Gastroesophageal sphincter (tissue), 4 donors: ENCODE measurements around a stretch of chr13.

DNA sequence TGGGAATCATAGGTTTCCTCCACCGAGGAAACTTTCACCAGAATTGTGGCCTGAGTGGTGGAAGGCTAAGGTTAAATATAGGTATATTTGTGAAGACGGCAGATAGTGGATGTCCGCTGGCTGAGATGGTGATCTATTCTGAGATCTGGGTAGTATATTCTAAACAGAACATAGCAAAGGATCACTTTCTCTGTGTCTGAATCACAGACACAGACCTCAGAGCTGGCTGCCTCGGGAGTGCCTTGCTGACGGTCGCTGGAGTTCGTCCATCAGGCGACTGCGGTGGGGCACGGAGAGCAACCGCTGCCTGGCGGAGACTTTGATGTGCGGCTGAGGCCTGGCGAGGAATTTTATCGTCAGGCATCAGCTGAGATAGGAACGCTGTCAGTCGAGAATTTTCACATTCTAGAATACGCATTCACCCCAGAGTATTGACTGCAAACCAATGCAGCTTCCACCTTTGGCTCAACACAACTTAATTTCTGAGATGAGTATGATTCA is 42.6 kb downstream of the TMCO3 start:
- PRO-cap: no peak
- RAMPAGE, long total RNA, 4 experiments: no peak in any of the 4 experiments

DNA sequence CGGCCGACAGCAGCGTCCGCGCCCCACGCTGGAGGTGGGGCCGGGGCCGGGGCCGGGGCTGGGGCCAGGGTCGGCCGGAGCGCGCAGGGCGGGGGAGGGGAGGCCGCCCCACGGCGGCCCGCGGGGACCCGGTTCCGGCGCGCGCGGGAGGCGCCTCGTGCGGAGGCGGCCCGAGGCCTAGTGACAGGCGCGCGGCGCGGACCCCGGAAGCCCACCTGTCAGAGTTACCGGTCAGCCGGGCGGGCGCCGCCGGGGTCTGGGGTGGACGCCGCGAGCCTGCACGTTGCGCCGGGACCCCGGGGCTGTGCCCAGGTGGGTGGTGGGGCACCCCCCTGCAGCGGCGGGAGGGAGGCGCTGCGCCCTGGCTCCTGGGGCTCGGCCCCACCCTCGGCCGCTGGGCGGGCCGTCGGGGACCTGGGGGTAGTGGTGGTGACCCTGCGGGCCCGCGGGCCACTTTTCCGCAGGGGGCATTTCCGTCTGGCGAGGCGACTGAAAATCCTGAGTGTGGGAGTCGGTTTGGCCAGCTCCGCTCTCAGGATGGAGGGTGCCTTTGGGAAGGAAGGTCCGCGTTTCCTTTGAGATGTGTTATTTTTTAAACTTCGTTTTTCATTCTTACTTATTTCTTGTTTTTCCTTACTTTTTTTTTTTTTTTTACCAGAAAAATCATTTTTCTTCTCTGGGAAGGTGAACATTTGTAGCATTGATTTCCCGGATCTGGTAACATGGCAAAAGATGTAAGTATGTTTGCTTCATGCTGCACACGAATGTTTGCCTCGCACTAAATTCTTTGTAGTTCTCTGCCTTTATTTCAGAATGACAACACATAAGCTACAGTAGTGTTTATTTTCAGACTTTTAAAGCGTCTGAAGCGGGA is 800 bp downstream of the TFDP1 start:
- PRO-cap: no peak
- RAMPAGE, long total RNA, 4 experiments: start-site peak on the plus strand in 1 of 4 experiments, centred at position 270 of the sequence, 5 reads per replicate

GRCh38 chr13:113774264-113775390 is 15.6 kb downstream of the TMEM255B start:
- PRO-cap: no peak
- RAMPAGE, long total RNA, 4 experiments: start-site peak on the plus strand in 2 of 4 experiments, at chr13:113774465-113775047 at its widest, 5 to 6 reads per replicate

GRCh38 chr13:113859453-113860375 is 4.2 kb downstream of the GAS6 start:
- PRO-cap: no peak
- RAMPAGE, long total RNA, 4 experiments: no peak in any of the 4 experiments

DNA sequence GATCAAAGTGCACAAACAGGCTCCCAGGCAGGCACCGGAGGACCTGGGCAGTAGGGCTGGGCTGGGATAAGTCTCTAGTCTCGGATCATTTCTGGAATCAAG is 3.6 kb downstream of the GAS6 start:
- PRO-cap: no peak
- RAMPAGE, long total RNA, 4 experiments: no peak in any of the 4 experiments

- PRO-cap: no peak
- RAMPAGE, long total RNA, 4 experiments: no peak in any of the 4 experiments
These were observed 3.1 kb downstream of the GAS6 start for GRCh38 chr13:113860478-113861502.

DNA sequence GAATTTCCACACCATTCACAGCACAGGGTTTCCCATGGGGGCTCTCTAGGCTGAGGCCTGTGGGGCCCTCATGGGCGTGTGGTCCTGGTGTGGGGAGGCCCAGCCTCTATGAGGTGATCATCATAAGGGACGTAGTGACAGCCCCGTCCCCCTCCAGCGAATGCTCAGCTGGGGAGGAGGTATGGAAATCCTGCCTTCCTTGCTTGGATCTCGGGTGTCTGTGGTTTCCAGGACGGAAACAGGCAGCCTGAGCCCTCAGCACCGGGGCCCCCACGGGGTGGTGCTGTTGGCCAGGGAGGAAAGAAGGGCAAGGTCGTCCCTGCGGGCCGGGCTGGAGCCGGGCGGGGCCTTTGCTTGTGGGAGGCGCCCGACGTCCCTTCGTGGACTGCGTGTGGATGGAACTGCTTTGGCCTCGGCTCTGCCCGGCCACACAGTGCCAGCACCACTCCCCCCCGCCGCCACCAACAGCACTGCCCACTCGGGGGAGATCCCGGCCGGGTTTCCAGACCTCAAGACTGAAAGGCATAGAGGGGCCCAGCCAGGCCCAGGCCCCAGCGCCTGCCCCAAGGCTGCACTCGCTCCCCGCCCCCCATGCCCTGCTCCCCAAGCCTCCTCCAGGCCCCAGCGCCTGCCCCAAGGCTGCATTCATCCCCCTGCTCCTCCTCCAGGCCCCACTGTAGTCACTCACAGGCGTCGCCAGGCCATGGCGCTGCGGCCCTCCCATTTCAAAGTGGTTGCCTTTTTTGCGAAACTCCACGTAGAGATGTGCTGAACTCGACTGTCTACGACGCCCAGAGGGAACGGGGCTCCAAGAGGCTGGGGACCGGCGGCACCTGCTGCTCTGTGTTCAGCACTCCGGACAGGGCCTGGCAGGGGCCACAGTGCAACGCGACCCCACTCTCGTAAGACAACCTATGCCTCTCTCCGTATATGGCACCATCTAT is 22.6 kb downstream of the C13orf46 start:
- PRO-cap: bidirectional peak, plus-strand start at position 381 of the sequence, minus-strand start at position 222 of the sequence
- RAMPAGE, long total RNA, 4 experiments: no peak in any of the 4 experiments

DNA sequence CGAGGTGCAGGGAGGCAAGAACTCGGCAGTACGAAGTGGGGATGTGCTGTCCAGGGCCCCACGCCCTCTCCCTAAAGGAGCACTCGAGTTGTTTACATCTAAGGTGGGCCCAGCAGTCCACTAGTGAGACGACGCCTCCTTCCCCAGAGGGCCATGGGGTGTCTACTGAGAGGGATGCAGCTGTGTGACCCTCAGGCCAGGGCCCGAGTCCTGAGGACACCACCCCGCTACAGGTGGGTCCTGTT is 4.2 kb downstream of the C13orf46 start:
- PRO-cap: no peak
- RAMPAGE, long total RNA, 4 experiments: no peak in any of the 4 experiments

DNA sequence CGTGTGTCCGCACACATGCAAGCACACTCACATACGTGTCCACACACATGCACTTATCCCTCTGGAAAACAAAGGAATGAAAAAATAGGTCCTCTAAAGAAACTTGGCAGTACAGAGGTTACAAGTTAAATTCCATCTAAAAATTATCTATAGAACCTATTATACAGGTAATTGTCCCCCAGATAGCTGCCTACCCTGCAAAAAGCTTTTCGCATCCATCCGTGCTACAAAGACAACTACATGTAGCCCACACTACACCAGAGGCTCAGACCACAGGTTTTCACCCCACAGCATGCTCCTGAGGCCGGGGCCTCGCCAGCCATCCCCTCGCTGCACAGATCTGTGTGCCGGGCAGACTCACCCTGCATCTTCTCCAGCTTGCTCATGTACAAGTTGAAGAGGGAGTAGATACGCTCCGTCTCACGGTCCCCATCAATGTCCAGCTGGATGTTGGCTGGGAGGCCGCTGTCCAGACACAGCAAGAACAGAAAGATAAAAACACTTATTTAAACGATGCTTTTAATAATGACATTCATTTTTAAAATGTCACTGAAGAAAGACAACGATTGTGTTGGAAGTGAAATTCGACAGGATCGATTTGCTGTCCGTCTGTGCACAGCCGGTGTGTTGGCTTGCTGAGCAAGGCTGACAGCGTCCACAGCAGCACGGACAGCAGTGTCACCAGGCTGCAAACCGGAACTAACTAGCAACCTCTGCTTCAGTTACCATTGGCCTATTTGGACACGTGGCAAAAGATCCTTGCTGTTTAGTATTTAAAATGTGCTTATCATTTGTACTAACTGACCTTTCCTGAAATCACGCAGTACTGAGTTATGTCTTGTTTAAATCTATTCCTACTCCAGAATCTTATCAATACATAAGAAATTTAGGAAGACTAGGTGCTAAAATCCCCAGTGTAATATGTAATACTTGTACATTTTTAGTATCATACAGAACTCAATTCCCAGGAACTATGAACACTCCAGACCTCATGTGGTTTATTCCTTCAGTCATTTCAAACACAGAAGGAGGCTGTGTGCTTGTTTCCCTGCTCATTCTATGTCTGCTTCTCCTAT is 18.6 kb upstream of the C13orf46 start:
- PRO-cap: no peak
- RAMPAGE, long total RNA, 4 experiments: no peak in any of the 4 experiments

DNA sequence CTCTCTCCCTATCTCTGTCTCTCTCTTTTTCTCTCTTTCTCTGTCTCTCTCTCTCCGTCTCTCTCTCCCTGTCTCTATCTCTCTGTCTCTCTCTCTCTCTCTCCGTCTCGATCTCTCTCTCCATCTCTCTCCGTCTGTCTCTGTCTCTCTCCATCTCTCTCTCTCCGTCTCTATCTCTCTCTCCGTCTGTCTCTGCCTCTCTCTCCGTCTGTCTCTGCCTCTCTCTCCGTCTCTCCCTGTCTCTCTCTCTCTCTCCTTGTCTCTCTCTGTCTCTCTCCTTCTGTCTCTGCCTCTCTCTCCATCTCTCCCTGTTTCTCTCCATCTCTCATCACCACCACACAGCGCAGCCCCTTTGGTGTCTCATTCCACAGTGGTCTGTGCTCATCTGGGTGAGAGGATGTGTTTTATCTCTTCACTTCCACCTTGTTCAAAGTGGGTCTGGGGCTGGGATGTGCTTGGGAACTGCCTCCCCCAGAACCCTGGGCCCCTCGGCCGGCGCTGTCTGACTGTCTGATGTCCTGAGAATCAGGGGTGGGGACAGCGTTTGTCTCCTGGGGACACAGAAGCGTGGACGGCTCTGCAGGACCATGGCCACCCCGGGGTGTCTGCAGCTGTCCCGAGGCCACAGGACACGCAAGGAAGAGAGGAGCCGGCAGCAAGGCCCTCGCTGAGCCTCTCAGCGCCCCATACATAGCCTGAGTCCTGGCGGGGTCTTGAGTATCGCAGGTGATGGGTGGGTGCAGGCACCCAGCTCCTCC is 40.2 kb upstream of the C13orf46 start:
- PRO-cap: no peak
- RAMPAGE, long total RNA, 4 experiments: no peak in any of the 4 experiments

- PRO-cap: unidirectional peak, plus-strand start at chr13:114027312
- RAMPAGE, long total RNA, 4 experiments: no peak in any of the 4 experiments
These were observed 53.2 kb upstream of the C13orf46 start for GRCh38 chr13:114027136-114027485.

GRCh38 chr13:114047141-114047830 is 73.4 kb upstream of the C13orf46 start:
- PRO-cap: no peak
- RAMPAGE, long total RNA, 4 experiments: no peak in any of the 4 experiments

GRCh38 chr13:114057141-114057626 is 75.2 kb downstream of the RASA3 start:
- PRO-cap: unidirectional peak, plus-strand start at chr13:114057347
- RAMPAGE, long total RNA, 4 experiments: no peak in any of the 4 experiments

DNA sequence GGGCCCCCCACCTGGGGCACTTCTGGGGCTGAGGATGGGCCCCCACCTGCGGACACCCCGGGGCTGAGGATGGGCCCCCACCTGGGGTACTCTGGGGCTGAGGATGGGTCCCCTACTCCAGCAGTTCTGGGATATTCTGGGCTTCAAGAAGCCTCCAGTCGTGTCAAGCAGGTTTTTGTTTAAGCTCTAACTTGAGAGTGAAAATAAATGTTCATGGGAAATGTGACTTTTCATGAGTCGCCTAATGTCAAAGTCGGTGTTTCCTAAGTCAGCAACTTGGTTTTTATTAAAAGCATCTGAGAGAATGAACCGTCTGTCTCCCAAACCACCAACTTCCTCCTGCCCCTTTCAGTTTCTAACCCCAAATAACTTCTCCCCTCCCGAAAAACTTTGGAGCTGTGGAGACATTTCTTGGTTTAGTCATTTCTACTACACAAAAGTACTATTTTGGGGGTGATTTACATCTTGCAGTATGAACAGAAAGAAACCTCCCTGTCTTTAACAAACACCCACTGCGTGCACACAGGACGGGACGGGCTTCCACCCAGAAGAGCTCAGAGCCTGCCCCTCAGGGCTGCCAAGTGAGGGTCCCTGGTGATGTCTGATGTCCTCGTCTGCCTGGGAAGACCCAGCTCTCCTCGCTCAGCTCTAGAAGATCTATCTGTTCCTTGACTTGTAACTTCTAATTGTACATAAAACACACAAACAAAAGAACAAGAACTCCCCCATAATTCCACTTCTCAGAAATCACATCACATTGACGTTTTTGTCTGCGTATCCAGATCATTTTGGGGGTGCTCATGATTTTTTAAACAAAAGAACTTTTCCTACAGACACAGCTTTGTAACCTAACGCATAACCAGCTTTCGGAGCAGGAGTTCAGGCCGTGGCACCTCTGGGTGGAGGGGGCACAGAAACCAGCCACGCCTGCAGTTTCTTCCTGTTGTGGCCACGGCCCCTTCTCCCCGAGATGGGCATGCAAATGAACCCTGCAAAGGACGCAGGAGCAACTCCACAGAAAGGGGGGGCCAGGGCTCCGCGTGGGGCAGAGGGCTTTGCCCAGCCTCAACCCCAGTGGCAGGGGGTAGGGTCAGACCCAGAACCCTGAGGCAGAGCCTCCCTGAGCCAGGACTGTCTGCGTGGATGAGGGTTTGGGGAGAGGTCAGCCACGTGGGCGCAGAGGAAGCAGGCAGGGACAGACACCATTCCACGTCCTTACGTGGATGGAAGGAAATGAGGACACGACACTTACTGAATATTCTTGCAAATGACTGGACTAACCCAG is 64.8 kb downstream of the RASA3 start:
- PRO-cap: bidirectional peak, plus-strand start at position 856 of the sequence, minus-strand start at position 659 of the sequence
- RAMPAGE, long total RNA, 4 experiments: no peak in any of the 4 experiments

GRCh38 chr13:114087534-114087879 is 44.9 kb downstream of the RASA3 start:
- PRO-cap: no peak
- RAMPAGE, long total RNA, 4 experiments: no peak in any of the 4 experiments

GRCh38 chr13:114111173-114112245 is 20.9 kb downstream of the RASA3 start:
- PRO-cap: no peak
- RAMPAGE, long total RNA, 4 experiments: no peak in any of the 4 experiments

DNA sequence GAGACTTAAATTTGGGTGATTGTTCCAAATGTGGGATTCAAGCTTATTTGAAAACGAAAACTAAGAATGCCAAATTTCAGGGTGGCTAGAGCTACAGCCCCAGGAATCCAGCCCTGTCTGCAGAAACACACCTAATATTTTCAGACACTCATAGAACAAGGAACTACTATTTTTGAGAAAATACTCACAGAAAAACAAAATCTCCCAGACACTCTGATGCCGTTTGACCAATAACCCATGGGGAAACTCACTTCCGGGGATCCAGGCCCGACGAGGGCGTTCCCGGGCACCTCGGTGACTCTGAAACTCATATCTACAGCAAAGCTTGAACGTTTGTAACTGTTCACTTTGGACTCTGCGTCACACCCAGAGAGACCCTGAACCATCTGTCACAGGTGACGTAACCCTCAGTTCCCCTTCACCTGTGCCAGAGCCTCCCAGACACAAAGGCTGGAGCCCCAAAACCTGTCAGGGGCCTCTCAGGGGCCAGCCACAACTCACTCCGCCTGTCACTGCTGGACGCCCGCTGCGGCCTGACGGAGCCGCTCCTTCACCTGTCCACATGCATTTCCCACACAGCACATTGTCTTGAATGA is 8.1 kb downstream of the RASA3 start:
- PRO-cap: no peak
- RAMPAGE, long total RNA, 4 experiments: no peak in any of the 4 experiments

GRCh38 chr13:114134436-114135017 is 2.1 kb upstream of the RASA3 start:
- PRO-cap: no peak
- RAMPAGE, long total RNA, 4 experiments: no peak in any of the 4 experiments

DNA sequence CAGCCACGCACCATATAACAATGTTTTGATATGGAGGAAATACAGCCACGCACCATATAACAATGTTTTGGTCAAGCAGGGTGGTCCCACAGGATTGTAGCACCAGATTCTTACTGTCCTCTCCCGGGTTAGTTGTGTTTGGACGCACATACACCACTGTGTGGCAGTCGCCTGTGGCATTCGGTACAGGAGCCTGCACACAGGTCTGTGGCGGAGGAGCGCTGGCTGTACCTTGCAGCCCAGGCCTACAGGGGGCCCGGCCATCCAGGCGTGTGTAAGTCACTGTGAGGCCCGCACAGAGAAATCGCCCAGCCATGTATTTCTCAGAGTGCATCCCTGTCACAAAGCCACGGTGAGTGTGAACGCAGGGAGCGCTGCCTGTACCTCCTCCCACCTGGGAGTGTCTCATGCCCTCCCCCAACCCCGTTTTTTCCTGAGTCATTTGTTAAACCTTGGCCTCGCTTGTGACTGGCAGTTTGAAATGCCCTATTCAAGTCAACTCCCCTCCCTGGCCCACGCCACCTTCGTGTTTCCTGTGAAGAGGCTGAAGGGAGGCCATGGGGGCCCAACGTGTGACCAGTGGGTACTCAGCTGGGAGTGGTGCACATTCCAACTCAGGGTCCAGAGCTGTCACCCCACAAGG is 11.4 kb upstream of the RASA3 start:
- PRO-cap: no peak
- RAMPAGE, long total RNA, 4 experiments: no peak in any of the 4 experiments

DNA sequence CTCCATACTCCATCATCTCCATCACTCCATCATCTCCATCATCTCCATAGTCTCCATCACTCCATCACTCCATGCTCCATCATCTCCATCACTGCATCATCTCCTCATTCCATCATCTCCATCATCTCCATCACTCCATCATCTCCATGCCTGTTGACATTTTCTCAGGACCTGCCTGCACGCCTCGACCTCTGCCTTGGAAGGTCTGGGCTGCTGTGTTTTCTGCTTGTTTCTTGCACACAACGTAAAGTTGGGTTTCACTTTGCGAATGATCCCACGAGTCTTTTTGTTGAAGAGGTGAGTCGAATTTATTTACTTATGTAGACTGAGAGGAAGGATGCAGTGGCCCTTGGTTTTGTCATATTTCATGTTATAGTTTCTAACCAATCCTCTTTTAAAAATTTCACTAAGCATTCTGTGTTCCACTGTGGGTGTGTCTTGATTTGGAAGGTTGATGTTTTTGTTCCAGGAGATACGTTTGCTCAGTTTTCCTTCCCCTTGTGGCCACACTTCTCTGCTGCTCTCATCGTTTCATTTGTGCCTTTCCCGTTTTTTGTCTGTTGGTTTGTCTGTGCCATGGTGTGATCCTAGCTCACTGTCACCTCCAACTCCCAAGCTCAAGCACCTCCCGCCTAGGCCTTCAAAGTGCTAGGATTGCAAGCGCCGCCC is 21.5 kb upstream of the RASA3 start:
- PRO-cap: no peak
- RAMPAGE, long total RNA, 4 experiments: no peak in any of the 4 experiments